Daoy (cell line): ENCODE data around the gene PALS2.

DNA sequence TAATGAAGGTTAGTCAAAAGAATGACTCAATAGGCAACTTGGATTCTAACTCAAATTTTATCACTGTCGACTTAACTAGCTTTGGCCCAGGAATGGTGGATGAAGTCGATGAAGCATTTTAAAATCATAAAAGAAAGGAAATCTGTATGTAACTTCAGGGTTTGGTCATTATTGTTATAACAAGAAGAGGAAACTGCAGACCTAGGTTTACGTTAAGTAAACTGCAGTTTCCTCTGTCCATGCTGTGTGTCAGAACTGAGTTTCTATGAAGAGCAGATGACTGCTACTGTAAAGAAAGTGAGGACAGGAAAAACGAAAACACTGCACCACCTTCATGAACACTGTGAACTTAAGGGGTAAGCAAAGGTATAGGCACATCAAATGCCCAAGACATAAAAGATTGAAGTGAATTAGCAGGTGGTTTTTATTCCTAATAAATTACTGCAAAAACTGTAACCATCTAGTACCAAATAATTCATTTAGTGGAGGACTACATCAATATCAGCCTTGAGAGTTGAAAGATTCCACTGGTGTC is 139.8 kb downstream of the RAPGEF5 start:
- RAMPAGE, long total RNA = no peak

GRCh38 chr7:22345139-22345867 is 11.7 kb downstream of the RAPGEF5 start:
- RAMPAGE, long total RNA = no peak

- RAMPAGE, long total RNA = no peak
These were observed 6.2 kb downstream of the RAPGEF5 start for GRCh38 chr7:22350684-22351219.

GRCh38 chr7:22433116-22433385 is 66.9 kb downstream of the STEAP1B start:
- RAMPAGE, long total RNA = no peak

DNA sequence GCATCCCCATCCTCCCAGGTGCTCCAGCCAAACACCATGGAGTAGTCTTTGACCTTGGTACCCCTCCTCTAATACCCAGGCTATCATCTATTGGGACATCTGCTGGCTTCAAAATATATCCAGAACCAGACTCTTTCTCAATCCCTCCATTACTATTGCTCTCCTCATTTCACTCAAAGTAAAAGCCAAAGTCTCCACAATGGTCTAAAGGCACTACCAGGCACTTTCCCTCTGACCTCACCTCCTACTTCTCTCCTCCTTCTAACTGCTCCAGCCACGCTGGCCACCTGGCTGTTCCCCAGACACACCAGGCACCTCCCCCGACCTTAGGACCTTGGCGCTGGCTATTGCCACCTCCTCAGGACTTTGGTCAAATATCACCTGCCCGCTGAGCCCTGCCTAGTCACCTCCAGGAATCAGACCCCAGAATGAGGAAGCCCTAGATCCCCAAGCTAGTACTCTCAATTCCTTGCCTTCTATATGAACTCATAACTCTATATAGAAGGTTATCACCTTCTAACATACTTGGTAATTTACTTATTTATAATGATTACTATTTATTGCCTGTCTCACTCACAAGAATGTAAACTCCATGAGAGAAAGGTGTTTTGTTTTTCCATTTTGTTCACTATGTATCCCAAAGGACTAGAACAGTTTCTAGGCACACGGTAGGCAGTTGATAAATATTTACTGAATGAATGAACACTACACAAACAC is 66.2 kb upstream of the STEAP1B start:
- RAMPAGE, long total RNA = no peak

GRCh38 chr7:22702819-22703492 is 24.0 kb upstream of the IL6 start:
- RAMPAGE, long total RNA = no peak

GRCh38 chr7:22717845-22718811 is 8.9 kb upstream of the IL6 start:
- RAMPAGE, long total RNA = no peak

- RAMPAGE, long total RNA = no peak
These were observed 5.9 kb upstream of the IL6 start for GRCh38 chr7:22720969-22721654.

DNA sequence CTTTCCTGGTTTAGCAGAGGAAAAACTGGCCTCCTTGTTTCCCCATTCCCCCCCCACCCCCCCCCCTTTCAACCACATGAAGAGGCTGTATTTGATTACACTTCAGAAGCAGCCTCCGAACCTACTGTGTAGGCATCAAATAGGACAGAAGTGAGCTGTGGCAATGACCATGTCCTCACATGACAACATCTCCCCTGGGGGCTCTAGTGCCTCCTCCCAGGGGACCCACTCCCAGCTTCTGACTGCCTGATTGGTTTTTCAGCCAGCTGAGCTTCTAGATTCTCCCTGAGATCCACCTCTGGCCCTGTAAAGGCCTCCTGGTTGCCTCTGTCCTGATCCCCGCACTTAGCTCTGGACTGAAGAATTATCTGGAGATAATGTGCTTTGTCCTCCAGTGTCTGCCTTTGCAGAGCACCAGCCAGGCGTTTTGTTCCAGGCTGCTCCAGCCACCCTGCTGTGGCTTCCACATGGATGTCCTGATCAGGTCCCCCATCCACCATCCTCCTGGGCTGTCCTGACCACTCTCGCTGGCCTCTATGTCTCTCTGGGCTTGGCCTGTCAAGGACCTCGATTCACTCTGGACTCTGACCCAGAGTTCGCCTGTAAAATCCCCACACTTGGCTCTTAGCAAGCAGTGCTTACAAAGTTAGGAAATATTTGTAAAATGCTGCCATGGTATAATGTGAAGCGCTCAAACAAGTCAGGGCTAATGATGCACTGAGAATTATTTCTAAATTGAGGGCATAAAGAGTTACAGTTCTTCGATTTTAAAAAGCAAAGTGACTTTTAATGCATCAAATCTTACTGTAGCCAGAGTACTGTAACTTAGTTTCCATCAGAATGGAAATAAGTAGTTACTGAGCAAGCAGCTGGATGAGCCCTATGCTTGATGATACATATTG is 42.5 kb upstream of the TOMM7 start:
- RAMPAGE, long total RNA = no peak

DNA sequence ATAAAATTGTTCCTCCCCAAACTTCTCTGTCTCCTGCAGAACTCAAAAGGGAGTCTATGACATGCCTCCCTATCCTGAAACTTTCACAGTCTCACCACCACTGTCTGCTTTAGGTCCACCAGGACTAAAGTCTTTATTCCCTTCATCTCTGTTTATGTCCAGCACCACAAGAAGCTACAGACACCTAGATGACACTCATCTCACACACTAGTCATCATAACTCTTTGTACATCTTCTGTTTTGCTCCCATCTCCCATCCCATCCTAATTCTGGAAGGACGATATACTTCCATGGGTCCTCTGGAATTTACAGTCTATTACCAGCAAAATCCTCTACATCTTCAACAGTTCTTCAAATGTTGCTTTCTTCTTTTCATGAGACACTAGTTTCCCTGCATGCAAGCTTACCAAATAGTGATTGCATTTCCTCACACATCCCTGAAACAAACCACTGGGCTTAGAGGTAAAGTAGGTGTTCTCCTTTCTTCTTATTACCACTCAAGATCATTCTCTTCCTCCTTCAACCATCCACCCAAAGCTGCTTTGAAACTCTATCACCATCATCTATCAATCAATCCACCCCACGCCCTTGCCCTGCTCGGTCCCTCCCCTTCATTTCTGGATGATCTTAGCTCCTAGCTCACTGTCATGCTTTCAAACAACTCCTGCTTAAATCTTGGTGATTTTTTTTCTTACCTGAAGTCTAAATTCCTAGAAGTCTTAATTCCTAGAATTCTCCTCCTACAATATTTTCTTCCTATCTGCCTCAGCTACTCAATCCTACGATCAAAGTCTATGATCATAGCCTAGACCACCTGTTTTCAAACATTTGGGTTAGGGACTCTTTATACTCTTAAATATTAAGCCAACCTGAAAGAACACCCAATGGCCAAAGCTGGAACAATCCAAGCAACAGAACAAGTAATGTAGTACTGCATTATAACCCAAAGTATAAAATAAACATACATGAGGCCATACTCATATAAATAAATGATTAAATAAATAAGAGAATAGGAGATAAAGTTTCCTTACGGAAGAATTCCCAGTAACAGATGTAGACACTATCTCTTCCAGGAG is 18.9 kb downstream of the HYCC1 start:
- RAMPAGE, long total RNA = no peak

DNA sequence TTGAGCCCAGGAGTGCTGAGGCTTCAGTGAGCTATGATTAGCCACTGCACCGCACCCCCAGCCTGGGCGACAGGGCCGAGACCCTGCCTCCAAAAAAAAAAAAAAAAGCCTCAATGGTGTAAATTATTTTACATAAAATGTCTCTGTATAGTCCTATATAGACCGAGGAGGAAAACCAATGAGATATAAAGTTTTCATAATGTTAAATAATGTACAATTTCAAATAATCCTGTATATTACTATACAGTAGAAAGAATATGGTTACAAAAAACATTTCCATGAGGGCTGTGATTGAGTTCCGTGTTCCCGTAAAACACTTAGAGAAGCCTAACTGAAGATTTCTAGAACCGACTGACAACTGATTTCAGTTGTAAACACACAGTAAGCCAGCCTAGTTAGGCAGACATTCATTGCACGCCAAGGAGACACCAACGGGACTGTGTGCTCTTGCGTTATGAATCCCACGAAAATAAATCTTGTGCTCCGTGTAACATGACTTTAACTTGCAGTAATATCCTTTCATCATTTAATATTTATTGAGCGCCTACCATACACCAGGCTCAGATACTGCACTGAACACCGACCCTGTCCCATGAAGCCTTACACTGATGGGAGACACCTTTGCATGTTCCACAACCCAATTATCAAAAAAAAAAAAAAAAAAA is 580 bp upstream of the KLHL7 start:
- RAMPAGE, long total RNA = no peak

- RAMPAGE, long total RNA = no peak
These were observed 24.2 kb downstream of the NUP42 start for GRCh38 chr7:23205626-23206881.

DNA sequence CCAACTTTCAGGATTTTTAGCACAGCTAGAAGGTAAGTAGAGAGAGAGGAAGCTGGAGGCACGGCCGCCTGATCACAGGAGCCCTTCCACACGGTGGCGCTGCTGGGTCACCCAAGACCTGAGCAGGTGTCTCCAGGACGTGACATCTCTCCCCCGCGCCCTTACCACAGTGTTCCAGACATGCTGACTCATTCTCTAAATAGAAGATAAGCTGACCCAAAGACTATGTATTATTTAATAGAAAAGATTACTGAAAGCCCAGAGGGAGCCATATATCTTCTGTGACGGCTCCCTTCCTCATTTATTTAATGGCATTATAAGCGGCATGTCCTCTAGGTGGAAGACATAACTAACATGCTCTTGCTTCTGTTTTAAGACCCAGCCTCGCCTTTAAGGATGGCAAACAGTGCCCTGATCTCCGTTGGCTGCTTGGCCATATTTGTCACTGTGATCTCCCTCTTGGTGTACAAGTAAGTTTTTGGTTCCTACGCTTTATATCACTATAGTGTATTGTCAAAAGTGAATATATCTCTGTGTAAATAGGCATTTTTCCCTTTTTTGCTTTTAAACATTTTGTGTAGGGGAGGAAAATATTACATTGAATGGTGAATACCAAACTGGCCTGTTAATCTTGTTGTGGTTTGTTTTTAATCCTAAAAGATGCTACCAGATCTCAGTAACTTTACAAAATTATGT is 25.8 kb upstream of the MALSU1 start:
- RAMPAGE, long total RNA = no peak

DNA sequence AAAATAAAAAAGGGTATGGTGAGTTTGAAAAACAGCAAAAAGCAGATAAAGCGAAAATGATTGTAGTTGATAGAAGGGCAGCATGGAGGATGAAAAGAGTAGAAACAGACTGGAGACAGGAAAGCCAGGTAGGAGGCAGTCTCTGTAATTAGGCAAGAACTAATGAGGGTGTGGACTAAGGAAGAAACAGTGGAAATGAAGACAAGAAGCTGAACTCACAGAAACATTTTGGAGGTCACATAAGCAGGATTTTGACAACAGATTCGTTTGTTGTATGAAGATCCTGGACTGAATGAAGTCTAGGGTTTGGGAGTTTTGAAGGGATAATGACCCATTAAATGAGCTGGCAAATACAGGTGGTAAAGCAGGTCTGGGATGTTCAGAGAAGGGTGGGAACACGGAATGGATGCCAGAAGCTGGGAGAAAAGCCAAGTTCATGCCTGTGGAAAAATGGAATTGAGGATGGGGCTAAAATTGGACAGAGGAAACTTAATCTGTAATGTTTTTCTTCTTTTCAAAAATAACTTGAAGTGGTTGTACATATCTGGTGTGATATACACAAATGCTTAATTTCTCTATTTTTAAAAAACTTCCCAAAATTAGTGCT is 1.2 kb upstream of the MALSU1 start:
- RAMPAGE, long total RNA = no peak

DNA sequence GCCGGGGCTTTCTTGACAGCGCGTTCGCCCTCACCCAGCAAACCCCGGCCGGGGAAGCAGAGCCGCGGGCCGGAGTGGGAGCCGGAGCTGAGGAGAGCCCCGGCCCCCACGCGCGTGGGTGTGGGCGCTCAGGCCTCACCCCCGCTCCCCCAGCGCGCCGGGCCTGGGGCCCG is 718 bp downstream of the IGF2BP3 start:
- RAMPAGE, long total RNA = no peak

GRCh38 chr7:23524956-23526055 is 6.5 kb downstream of the TRA2A start:
- RAMPAGE, long total RNA = no peak

DNA sequence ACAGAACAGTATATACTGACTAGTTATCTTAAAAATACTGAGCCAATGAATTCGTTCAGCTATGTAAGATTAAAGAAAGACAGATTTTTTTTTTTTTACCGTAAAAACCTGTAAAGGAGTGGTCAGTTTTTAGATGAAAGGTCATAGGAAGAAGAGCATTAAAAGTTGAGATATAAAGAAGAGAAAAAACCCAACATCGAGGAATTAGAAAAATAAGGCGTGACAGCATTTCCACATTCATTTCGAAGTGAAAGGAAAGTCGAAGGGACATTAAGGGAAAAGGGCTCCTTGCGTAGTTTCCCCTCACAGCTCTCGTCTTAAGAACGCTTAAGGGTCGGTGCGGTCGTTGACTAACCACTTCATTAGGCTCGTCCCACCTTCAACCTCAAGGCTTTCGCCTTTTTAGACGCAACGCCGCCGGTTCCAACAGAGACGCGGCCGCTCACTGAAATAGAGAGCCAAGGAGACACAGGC is 918 bp downstream of the TRA2A start:
- RAMPAGE, long total RNA = no peak

- RAMPAGE, long total RNA = no peak
These were observed at the start of gene PALS2 for GRCh38 chr7:24573074-24573572. TSS of gene PALS2 (plus strand) at chr7:24573452.

DNA sequence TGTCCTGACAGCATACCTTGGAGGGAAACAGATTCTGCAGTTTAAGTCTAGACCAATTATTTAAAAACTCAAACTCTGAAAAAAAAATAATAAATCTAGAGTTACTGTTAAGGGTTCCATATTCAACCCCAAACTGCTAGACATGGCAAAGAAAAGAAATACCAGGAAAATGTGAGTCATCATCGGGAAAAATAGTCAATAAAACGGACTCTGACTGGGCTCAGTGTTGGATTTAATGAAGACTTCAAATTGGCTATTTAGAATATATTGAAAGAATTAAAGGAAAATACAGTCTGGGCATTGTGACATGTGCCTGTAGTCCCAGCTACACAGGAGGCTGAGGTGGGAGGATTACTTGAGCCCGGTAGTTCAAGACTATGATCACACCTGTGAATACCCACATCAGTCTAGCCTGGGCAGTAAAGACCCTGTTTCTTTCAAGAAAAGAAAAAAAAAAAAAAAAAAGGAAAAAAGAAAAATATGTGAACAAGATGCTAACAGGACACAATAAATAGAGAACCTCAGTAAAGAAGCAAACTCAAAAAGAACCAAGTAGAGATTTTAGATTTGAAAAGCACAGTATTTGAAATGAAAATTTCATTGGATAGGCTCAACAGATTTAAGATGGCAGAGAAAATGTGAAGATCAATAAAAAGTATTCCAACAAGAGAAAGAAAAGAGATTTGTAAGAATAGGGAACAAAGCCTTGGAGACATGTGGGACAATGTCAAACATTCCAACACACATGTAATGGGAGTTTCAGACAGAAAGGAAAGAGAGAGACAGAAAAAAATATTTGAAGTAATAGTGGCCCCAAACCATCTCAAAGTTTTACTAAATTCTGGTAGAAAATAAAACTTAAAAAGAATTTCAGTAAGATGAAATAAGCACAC is 30.8 kb downstream of the PALS2 start:
- RAMPAGE, long total RNA = no peak

DNA sequence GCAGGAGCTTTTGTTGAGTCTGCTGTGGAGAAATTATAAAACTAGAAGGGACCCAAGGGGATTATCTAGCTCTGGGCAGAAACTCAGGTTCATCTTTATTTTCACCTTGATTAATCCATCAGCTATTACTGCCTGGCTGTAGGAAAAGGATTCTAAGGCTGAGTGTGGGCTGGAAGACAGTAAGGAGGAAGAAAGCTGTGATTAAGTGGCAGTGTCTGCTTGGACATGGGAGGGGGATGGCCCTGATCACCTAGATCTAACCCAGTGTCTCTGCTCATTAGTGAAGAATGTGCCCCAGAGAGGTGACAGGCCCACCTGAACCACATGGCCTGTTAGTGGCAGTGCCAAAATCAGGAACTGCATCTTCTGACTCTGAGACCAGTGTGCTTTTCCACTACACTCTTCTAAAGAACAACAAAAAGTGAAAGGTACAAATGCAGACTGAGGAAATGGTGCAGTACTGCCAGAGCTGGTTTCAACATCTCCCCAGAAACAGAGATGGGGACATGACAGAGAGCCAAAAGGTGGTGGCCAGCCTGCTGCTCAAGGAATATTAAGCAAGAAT is 30.3 kb downstream of the GSDME start:
- RAMPAGE, long total RNA = no peak